Esophagus squamous epithelium (tissue), 4 donors: ENCODE results near the gene MED14.

GRCh38 chrX:38637301-38637813, 76.0 kb downstream of the TSPAN7 start:
- PRO-cap: no peak
- RAMPAGE, long total RNA, 4 experiments: no peak in any of the 4 experiments

DNA sequence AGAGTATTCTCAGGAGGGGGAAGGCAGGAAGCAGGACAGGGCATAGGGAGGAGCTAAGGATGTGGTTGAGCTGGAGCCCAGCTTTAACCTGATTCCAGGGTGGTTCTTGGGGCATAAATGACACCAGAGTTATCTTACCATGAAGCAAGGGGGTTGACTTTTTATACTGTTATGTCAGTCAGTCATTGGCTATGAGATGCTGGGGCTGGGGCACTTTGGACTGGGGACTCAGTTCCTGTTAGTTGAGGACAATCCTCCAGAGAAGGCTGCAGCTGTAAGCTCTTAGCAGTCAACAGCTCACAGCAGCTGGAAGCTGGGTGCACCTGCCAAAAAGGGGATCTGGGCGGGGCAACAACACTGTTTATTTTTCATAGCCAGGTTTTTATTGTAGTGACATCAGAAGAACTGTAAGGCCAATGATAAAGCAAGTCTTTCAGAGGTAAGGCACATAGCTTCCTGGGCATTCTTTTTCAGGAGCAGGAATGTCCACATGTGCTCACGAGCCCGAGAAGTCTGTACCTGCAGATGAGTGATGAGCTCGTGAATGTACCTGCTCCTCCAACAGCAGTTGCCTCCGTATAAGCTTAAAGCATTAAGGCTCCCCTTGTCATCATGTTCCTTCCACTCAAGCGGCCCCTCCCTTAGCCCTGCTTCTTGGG, 78.5 kb downstream of the MID1IP1 start:
- PRO-cap: no peak
- RAMPAGE, long total RNA, 4 experiments: no peak in any of the 4 experiments

- PRO-cap: bidirectional peak, plus-strand start at chrX:39337176, minus-strand start at chrX:39337011
- RAMPAGE, long total RNA, 4 experiments: no peak in any of the 4 experiments
These were observed 535.6 kb downstream of the MID1IP1 start for GRCh38 chrX:39336371-39337781.

DNA sequence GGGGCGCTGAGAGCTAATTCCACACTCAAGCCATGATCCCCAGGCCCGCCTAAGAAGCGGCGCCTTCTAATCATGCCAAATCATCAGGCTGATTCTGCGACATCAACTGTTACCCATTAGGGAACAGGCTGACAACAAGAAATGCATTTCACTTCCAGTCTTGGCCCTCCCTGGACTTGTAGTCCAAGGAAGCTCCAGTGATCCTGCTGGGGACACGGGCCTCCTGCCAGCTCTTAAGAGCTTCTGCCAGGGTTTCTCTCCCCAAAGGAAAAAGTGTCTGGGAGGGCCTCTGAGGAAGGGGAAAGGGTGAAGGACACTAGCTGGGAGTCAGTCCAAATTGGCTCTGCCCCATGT, 617.9 kb downstream of the MID1IP1 start:
- PRO-cap: no peak
- RAMPAGE, long total RNA, 4 experiments: no peak in any of the 4 experiments

GRCh38 chrX:39645409-39646052, 452.2 kb downstream of the BCOR start:
- PRO-cap: no peak
- RAMPAGE, long total RNA, 4 experiments: no peak in any of the 4 experiments

- PRO-cap: no peak
- RAMPAGE, long total RNA, 4 experiments: no peak in any of the 4 experiments
These were observed 286.4 kb downstream of the BCOR start for GRCh38 chrX:39811344-39811729.

GRCh38 chrX:39936817-39937803, 160.6 kb downstream of the BCOR start:
- PRO-cap: no peak
- RAMPAGE, long total RNA, 4 experiments: no peak in any of the 4 experiments

GRCh38 chrX:40098050-40098986, 560 bp upstream of the BCOR start:
- PRO-cap: bidirectional peak, plus-strand start at chrX:40098174, minus-strand start at chrX:40097958; unidirectional peak, minus-strand start at chrX:40098838
- RAMPAGE, long total RNA, 4 experiments: start-site peak on the minus strand in 1 of 4 experiments, at chrX:40097961-40098304 at its widest, 11 reads per replicate

DNA sequence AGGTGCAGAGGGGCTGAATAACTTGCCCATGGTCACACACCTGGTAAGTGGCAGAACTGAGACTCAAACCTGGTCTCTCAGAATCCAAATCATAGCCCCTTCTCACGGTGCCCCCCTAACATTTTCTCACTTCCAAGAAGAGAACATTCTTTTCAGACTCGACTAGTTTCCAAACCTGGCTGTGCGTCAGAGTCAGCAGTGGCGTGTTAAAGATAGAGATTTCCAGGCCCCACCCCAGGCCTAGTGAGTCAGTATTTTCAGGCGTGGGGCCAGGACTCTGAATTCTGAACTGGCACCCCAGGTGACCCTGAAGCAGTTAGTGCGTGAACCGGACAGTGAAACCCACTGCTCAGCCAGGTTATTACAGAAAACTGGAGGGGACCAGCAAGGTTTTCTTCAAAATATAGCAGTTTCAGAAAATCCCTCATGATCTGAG, 34.9 kb upstream of the BCOR start:
- PRO-cap: bidirectional peak, plus-strand start at position 315 of the sequence, minus-strand start at position 183 of the sequence
- RAMPAGE, long total RNA, 4 experiments: no peak in any of the 4 experiments

DNA sequence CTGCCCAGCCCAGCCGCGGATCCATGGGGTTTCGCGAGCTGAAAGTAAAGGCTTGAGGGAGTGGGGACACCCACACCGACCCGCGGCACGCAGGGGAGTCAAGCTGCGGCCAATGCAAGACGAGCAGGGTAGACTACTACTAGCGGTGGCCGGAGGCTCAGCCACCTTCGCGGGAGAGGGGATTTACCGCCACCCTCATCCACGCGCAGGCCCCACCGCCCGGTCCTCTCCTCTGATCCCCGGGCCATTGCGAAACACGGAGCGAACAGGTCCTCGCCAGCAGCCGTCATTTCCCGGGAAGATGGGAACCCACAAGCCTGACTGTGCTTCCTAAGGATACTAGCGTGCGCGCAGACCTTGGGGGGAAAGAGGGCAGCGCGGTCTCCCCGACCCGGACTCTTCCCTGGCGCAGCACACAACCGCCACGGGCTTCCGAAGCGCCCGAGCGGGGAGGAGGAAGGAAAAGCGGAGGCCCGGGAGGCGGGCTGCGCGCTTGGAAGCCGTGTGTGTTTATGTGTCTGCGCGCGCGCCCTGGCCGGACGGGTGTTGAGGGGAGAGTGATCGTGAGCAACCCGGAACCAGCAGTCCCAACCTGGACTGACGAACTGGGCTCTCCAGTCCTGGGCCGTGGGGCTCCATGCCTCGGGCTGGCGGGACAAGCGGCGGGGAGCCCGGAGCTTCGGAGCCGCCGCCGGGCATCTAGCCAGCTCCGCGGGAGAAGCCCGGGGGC, 74.5 kb upstream of the BCOR start:
- PRO-cap: bidirectional peak, plus-strand start at position 590 of the sequence, minus-strand start at position 238 of the sequence
- RAMPAGE, long total RNA, 4 experiments: no peak in any of the 4 experiments

- PRO-cap: no peak
- RAMPAGE, long total RNA, 4 experiments: no peak in any of the 4 experiments
These were observed 77.0 kb upstream of the BCOR start for GRCh38 chrX:40174830-40175135.

DNA sequence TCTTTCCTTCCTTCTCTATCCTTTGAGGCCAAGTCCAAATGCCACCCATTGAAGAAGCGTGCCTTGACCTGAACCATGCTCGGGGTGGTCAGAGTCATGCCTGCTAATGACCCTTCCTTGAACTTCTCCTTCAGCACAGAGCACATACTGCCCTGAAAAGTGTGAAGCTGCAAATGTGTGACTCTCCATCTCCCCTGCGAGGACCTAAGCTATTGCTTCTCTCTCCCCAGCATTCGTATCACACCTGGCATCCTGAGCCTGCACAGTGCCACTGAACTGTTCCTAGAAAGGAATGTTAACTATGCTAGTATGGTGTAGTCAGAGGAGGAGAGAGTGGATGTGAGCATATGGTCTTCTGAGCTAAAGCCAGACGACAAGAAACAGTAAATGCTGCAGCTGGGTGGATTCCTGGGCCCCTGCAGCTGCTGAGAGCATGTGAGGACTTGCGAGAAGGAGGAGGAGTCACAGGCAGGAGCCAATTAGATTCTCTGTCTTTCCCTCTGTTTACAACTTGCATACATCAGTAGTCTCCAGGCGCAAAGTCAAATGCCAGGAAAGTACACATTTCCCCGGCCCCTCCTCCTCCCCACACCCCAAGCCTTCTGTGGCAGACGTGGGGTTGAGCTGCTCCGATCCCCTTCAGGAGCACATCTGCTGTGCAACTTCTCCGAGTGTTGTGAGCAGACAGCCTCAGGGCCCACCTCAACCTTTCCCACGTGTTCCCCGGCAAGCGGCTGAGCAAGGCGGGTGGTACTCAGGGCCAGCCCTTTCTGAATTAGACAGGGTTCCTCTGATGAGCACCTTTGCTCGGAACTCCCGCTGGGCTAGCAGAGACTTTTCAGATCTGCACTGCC, 108.8 kb upstream of the ATP6AP2 start:
- PRO-cap: no peak
- RAMPAGE, long total RNA, 4 experiments: no peak in any of the 4 experiments

DNA sequence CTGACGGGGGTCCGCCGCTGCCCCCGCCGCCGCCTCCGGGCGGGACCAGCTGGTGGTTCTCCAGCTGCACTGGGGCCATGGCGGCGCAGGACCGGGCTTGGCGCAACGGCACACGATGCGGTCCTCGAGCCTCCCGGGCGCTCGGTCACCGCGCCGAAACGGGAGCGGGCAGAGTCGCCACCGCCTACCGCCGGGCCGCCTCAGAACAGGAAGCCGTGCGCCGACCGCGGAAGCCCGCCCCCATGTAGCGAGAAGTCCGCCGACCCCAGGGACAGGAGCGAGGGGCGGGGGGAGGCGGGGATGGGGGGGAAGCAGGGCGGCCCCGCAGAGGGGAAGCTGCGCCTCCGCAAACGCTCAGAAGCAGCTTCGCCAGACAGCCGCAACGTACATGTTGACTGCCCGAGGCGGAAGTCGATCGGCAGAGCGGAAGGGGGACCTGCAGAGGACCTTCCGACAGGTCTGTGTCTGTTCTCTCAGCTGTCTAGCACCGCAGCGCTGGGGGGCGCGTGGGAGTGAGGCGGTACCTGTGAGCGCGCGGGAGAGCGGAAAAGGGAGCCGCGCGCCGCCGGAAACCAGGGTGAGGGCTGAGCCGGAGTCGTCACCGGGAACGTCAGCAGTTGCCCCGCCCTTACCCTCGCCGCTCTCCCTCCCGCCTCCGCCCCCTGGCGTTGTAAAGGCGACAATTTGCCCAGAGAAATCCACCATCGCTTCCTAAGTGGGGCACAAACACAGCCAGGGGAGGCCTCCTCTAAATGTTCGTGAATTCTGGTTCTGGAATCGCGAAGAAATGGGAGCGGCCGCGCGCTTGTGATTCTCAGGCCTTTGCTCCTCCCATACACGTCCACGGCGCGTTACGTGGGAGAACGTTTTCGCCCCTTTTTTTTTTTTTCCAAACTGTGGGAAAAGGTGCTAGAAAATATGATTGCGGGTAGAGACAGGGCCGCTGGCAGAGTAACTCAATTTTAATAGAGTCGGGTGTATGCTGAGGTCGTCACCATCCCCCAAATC, at the start of gene MED14:
Gene MED14, minus strand, starts transcription at position 209 of the 1,008 bp plus-strand sequence.
- PRO-cap: bidirectional peak, plus-strand start at position 32 of the sequence, minus-strand start outside the sequence; bidirectional peak, plus-strand start at position 921 of the sequence, minus-strand start at position 544 of the sequence
- RAMPAGE, long total RNA, 4 experiments: start-site peak on the plus strand in 1 of 4 experiments, centred at position 331 of the sequence, 21 reads per replicate; start-site peak on the minus strand in 4 of 4 experiments, centred at positions 510 to 554 of the sequence, 76 to 385 reads per replicate

DNA sequence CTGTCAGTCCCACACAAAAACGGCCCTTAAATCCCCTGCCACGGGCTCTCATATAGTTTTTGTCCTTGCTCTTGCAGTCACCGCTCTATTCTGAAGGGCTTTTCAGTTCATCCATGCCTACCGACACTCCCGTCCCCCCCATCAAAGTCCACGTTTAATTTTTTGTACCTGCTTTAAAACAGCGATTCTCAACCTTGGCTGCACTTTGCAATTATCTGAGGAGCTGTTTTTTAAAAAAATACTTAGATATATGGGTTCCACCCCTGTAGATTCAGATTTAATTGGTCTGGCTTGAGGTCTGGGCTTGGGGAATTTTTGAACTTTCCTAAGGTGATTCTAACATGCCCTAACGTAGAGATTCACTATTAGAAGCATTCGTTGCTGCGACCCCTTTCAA, 998 bp upstream of the MED14 start:
- PRO-cap: unidirectional peak, minus-strand start at position 92 of the sequence
- RAMPAGE, long total RNA, 4 experiments: no peak in any of the 4 experiments

DNA sequence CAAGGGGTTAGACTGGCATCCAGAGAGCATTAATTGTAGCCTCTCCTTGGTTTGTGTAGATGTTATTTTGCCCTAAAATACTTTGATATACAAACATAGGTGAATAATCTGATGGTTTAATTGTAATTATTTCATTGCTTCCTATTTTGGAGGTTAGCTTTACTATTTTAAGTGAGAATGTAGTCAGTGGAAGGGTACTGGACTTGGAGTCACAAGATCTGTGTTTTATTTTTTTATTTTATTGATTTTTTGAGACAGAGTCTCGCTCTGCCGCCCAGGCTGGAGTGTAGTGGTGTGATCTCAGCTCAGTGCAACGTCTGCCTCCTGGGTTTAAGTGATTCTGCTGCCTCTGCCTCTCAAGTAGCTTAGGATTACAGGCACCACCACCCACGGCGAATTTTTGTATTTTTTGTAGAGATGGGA, 11.0 kb downstream of the USP9X start:
- PRO-cap: no peak
- RAMPAGE, long total RNA, 4 experiments: no peak in any of the 4 experiments

GRCh38 chrX:41156358-41157518, 71.5 kb downstream of the USP9X start:
- PRO-cap: no peak
- RAMPAGE, long total RNA, 4 experiments: no peak in any of the 4 experiments

DNA sequence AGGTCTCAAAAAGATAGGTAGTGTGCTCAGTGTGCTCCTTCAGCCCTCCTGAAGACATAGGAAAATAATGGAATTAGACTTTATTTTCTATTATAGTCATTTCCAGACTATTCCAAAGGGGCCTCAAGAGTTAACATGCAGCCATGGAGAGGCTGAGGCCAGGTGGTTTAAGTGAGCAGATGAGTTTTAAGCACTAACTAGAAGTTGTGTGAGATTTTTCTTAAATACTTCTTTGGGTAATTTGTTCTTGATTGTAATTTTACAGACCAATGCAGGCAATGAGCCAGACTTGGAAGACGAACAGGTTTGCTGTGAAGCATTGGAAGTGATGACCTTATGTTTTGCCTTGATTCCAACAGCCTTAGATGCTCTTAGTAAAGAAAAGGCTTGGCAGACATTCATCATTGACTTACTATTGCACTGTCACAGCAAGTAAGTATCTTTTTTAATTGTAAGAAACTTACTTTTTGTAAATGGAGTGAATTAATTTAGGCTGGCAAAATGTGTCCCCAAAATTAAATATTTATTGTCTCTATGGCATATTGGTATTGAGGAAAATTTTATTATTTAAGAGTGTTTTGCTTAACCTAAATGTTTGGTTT, 103.9 kb downstream of the USP9X start:
- PRO-cap: no peak
- RAMPAGE, long total RNA, 4 experiments: no peak in any of the 4 experiments

DNA sequence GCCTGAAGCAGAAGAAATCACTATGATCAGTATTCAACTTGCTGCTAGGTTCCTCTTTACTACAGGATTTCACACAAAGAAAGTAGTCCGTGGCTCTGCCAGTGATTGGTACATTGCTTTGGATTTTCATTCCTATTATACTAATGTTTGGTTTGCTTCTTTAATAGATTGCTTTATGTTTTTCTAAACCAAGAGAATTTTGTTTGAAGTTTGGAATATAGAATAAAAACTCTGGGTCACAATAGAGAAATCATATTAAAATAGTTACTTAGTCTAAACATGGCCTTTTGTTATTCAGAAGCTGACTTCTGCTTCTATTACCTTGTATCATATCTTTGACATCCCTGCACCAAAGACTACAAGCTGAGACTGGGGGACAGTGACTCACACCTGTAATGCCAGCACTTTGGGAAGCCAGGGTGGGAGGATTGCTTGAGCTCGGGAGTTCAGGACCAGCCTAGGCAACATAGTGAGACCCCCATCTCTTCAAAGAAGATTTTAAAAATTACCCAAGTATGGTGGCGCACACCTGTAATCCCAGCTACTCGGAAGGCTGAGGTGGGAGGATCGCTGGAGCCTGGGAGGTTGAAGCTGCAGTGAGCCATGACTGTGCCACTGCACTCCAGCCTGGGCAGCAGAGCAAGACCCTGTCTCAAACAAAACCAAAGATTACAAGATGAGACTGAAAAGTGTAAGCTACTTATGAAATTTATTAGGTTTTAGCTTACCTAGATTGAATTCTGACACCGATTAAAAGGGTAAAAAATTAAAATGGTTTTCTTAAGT, 116.5 kb upstream of the DDX3X start:
- PRO-cap: no peak
- RAMPAGE, long total RNA, 4 experiments: no peak in any of the 4 experiments

DNA sequence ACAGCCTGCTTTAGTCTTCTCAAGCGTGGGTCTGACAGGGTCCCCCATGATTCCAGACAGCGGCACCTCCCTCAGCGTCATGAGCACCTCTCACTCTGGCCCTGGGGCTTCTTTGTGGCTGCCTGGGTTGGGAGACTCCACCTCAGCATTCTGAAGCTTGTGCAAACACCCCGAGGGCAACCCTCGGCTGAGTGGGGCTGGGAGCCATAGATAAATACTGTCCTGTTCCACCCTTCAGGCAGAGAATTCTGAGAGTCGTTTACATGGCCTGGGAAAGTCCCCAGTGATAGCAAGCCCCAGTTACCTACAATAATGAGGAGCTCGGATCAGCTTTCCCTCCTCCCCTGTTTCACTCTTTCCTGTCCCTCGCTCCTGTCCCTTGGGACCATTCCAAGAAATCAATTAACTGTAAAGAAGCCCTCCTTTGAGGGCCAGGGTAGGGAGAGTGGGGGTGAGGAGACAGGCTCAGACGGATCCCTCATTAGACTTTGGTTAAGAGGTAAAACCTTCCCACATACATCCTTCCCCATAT, 31.6 kb upstream of the DDX3X start:
- PRO-cap: no peak
- RAMPAGE, long total RNA, 4 experiments: no peak in any of the 4 experiments

DNA sequence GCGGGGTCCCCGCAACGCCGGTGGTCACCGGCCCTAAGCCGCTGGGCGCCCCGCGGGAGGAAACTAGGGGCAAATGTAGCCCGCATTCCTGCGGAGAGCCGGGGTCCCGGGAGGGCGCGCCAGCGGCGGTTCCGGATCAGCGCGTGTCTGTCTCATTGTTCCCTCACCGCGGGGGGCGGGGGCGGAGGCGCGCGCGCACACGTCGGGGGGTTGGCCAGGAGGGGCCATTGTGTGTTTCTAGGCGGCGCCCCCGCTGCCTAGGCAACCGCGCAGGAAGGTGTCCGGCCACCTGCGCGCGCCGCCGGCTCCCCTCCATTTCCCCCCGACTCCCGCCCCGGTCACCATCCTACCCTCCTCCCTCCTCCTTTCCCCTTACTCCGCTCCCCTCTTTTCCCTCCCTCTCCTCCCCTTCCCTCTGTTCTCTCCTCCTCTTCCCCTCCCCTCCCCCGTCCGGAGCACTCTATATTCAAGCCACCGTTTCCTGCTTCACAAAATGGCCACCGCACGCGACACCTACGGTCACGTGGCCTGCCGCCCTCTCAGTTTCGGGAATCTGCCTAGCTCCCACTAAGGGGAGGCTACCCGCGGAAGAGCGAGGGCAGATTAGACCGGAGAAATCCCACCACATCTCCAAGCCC, 809 bp upstream of the DDX3X start:
- PRO-cap: bidirectional peak, plus-strand start at position 264 of the sequence, minus-strand start at position 149 of the sequence; bidirectional peak, plus-strand start at position 491 of the sequence, minus-strand start at position 438 of the sequence
- RAMPAGE, long total RNA, 4 experiments: no peak in any of the 4 experiments